NCI-H460 (cell line): ENCODE measurements around the gene XRCC4.

DNA sequence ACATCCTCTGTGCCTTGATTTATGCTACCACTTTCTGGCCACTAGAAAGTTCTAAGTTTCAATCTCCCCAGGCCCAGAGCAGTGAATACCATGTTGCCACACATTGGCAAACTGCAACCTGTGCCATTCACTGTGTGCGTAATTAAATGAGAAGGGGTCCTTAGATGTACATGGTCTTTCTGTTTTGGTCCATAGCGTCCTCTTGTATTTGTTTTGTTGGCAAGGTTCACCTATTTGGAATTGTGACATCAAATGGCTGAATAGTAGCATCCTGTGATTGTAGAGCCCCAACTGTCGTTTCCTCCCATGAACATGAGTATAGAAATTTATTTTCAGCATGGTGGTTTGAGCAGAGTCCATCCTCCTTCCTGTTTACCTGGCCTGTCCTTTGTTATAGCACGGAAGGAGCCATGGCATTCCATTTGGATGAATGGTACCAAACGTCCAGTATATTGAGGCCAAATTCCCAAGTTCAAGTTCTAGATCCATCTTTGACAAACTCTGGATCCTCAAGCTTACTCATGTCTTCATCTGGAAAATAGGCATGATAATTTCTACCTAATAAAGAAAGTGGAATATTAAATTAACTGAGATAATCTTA, 16.7 kb downstream of the RASGRF2 start:
RAMPAGE:
- cytosol, long total RNA: no peak
- long total RNA: no peak
- nucleus, long total RNA: no peak

DNA sequence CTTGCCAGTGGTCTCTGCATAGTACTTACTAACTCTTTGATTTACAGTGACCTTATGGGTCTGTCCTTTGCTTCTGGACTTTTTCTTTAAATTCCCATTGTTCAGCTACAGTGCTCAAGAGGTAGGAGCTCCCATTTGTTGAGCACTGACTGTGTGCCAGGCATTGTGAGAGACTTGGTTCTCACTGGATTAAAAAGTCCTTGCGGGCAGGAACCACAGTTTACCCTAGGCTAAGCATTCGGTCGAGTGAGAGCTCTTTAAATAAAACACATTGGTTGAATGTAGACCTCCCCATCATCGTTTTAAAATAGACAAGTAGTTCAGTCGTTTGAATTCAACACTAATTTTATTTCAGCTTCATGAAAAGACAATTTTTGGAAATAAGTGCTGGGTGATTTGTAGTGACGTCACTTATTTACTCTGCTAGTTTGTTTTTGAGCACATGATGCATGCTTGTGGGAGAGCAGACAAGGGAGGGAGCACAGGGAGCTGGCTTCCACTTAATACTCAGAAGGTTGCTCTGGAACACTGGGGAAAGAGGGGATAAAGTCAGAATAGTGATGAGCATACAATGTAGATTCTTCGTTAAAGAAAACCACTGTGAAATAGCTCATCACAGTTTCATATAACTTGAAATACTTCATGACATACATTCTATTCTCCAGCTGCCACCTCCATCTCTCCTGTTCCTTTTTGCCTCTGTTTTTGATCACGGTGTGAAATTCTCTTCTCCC, 27.1 kb downstream of the RASGRF2 start:
RAMPAGE:
- cytosol, long total RNA: no peak
- long total RNA: no peak
- nucleus, long total RNA: no peak

DNA sequence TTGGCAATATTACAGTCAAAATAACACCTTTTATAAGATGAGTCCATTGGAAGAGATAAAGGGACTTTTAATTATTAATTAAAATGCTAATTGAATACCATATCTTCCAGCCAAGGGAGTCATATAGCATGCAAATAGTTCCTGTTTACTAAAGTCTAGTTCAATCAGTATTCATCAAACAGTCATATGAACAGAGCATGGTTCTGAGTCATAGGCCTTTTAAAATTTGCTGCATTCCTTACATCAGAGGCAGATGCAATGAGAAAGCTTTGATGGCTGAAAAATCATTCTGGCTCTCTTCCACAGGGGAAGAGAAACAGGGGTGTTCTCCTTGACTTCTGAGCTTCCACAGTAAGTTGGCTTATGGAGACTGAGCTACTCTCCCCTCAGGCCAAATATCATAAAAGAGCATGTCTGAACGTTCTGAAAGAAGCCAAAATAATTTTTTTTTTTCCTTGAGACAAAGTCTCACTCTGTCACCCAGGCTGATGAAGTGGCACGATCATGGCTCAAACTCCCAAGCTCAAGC, 32.6 kb upstream of the ZCCHC9 start:
RAMPAGE:
- cytosol, long total RNA: no peak
- long total RNA: no peak
- nucleus, long total RNA: no peak

GRCh38 chr5:81773557-81774204, 22.8 kb upstream of the SSBP2 start:
RAMPAGE:
- cytosol, long total RNA: no peak
- long total RNA: no peak
- nucleus, long total RNA: no peak

RAMPAGE:
- cytosol, long total RNA: no peak
- long total RNA: no peak
- nucleus, long total RNA: no peak
These were observed 134.3 kb downstream of the ATG10 start for GRCh38 chr5:82106161-82106584.

DNA sequence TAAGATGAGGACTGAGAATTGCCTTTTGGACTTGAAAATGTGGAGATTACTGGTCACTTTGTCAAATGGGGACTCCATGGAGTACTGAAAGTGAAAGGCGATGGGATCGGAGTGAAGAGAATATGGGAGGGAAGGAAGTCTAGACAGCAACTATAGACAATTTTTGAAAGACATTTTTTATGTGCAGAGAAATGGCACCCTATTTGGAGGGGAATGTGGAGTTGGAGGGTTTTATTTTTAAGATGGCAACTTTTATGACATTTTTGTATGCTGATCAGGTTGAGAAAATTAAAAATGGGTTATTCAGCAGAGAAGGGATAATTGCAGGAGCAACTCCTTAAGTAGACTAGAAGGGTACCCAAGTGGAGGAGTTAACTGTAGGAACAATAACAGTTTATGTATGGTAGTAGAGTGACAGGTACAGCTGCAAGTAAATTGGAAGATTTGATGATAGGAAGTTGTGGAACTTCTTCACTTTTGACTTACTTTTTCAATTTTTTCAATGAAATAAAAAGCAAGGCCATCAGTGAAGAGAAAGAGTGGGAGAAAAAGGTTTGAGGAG, 2.4 kb upstream of the RPS23 start:
RAMPAGE:
- cytosol, long total RNA: no peak
- long total RNA: no peak
- nucleus, long total RNA: no peak

DNA sequence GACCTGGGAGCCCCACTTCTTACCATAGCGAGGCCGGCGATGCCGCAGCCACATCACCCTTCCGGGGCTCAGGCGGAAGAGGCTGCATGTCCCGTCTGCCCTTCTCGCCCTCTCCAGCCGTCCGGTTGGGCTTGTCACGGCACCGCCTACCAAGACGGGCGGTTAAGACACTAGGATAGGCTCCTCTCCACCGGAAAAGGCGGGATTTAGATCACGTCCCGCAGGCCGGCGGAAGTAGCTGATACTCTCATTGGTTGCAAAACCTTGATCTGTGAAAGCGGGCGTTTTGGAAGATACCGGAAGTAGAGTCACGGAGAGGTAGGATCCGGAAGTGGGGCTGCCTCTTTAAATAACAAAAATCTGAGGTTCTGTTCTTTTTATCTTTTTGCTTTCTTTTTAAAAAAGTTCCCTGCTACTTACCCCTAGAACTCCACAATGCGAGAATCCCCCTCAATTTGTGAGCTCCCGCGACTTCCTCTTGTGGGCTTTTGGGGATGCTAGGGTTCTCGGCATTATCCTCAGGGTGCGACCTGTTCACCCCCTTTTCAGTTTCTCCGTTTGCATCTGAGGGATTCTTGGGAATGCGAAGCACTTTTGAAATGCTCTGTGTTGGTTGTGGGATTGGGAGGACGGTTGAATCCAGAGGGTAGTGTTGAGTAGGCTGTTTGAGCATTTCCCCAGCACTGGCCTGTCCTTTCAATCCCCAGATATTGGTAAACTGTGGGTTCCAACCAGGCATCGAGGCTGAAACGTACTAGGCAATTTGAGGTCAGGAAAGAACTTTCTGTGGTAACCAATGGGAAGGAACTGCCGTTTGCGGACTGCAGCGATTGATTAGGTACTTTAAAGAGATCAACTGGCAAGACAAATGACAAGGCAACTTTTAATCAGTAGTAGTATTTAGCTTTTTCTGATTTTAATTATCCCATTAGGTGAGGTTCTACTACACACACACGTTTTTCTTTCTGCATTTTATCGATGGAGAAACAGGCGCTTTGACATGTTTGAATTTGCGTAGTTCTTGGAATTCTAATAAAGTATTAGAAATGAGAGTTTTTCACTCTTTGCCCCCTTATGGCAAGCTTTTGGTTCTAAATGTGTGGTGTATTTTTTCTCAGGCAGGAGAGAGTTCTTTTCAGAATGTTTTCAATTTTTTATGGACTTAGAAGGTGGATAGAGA, at the start of gene XRCC4:
TSS of gene XRCC4 (plus strand) at position 250 of the 1,180 bp plus-strand sequence.
RAMPAGE:
- cytosol, long total RNA: start-site peak on the minus strand centred at position 88 of the sequence, 79 bp wide, 4,579 and 4,899 reads in 2 replicates; start-site peak on the plus strand centred at position 287 of the sequence, 40 bp wide, 629 and 769 reads in 2 replicates
- long total RNA: start-site peak on the minus strand centred at position 89 of the sequence, 77 bp wide, 2,288 and 5,972 reads in 2 replicates
- nucleus, long total RNA: start-site peak on the minus strand centred at position 95 of the sequence, 99 bp wide, 4,441 and 1,351 reads in 2 replicates

DNA sequence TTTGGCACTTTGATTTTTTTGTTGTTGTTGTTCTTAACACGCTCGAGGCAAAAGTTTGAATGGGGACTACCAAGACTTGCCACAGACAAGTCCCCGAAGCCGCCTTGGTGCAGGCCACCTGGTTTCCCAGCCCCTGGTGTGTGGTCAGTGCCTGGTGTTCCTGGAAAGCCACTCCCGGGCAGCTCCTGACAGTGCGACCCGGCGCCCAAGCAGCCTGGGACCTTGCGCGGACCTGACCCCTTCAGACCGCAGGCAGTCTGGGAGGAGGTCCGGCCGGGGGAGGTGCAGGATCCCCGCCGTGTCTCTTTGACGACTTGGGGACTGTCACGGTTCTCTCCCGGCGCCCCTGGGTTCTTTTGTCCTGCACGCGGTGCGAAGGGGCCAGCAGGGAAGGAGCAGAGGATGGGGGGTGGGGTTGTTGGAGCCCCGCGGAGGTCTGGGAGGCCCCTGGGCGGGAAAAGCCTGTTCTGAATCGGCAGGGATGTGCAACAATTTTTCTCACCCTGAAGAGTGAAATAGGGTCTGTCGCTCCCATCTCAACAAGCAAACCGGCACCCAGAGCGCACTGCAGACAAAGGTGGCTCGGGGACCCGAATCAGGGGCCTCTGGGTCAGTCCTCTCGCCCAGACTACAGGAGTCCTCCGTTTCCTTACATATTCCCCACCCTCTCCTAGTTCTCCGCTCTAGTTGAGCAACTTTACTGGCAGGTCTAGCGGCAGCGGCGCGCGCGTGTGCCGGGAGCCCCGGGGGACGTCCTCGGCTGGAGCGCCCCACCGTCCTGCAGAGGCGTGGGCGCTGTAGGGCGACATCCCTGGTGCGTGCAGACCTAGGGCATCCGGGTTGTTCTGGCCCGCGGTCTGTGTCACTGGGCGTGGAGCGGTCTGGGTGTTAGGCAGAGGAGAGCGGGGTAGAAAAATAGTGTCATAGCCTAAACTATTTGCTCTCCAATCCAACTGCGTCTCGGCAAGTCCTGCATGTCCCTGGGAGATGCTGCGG, 1.1 kb downstream of the VCAN start:
RAMPAGE:
- cytosol, long total RNA: no peak
- long total RNA: no peak
- nucleus, long total RNA: no peak

DNA sequence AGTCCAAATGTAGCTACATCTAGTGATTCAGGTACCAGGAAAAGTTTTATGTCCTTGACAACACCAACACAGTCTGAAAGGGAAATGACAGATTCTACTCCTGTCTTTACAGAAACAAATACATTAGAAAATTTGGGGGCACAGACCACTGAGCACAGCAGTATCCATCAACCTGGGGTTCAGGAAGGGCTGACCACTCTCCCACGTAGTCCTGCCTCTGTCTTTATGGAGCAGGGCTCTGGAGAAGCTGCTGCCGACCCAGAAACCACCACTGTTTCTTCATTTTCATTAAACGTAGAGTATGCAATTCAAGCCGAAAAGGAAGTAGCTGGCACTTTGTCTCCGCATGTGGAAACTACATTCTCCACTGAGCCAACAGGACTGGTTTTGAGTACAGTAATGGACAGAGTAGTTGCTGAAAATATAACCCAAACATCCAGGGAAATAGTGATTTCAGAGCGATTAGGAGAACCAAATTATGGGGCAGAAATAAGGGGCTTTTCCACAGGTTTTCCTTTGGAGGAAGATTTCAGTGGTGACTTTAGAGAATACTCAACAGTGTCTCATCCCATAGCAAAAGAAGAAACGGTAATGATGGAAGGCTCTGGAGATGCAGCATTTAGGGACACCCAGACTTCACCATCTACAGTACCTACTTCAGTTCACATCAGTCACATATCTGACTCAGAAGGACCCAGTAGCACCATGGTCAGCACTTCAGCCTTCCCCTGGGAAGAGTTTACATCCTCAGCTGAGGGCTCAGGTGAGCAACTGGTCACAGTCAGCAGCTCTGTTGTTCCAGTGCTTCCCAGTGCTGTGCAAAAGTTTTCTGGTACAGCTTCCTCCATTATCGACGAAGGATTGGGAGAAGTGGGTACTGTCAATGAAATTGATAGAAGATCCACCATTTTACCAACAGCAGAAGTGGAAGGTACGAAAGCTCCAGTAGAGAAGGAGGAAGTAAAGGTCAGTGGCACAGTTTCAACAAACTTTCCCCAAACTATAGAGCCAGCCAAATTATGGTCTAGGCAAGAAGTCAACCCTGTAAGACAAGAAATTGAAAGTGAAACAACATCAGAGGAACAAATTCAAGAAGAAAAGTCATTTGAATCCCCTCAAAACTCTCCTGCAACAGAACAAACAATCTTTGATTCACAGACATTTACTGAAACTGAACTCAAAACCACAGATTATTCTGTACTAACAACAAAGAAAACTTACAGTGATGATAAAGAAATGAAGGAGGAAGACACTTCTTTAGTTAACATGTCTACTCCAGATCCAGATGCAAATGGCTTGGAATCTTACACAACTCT, 67.2 kb downstream of the VCAN start:
RAMPAGE:
- cytosol, long total RNA: no peak
- long total RNA: no peak
- nucleus, long total RNA: no peak

GRCh38 chr5:83579865-83580699, 108.5 kb downstream of the VCAN start:
RAMPAGE:
- cytosol, long total RNA: no peak
- long total RNA: no peak
- nucleus, long total RNA: no peak

GRCh38 chr5:83799089-83799514, 78.4 kb upstream of the HAPLN1 start:
RAMPAGE:
- cytosol, long total RNA: no peak
- long total RNA: no peak
- nucleus, long total RNA: no peak

RAMPAGE:
- cytosol, long total RNA: no peak
- long total RNA: no peak
- nucleus, long total RNA: no peak
These were observed 1.7 kb downstream of the EDIL3 start for GRCh38 chr5:84382999-84383446.

DNA sequence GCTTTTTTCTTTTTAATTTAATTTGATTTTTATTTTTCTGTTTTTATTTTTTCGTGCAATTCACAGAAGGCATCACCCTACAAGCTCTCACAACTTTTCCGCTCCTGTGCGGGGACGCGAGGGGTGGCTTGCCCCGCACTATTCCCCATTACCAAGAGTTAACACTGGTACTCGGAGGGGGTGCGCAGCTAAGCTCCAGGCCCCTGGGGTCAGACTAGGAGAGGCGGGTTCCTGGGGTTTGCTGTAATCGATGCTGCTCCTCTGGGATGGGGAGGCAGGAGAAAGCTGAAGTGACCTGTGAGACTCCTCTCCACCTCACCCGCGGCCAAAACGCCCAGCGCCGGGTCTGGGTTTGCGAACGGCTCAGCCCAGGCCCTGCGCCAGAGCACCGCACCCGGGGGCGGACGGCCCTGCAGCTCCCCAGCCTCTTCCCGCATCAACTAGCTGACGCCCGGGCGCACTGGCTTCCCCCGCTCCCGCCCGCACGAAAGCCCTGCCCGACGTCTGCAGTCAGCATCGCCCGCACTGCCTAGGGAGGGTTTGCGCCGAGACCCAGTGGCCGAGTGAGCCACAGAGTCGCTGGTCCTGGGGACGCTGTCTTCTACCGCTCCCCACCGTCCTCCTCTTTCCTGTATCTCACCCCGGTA, 1.1 kb downstream of the EDIL3 start:
RAMPAGE:
- cytosol, long total RNA: no peak
- long total RNA: no peak
- nucleus, long total RNA: no peak

DNA sequence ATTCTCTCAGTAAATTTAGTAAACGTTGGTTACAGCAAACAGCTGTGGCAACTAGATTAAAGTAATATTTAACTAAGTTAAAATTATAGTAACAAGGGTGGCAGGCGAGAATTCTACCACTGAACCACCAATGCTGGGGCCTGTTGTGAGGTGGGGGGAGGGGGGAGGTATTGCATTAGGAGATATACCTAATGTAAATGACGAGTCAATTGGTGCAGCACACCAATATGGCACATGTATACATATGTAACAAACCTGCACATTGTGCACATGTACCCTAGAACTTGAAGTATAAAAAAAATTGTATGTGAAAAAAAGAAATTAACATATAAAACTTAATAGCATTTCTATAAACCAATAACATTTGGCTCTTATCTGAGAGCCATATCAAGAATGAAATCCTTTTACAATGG, 245.0 kb upstream of the COX7C start:
RAMPAGE:
- cytosol, long total RNA: no peak
- long total RNA: no peak
- nucleus, long total RNA: no peak

DNA sequence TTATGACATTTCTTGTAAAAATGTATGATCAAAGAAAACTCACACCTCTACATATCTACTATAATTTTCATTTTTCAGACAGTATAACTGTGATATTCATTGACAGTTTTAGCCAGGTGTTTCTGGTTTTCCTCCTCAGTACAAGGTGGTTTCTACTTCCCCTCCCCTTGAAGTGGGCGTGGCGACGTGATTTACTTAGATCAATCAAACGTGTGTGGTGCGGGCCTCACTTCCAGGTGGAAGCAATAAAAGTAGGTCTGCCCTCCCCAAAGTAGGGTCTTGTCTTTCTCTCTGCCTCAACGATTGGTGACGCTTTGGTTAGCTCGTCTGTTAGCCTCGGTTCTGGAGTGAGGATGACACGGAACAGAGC, 48.2 kb downstream of the COX7C start:
RAMPAGE:
- cytosol, long total RNA: no peak
- long total RNA: no peak
- nucleus, long total RNA: no peak

GRCh38 chr5:88502463-88502664, 233.7 kb upstream of the TMEM161B start:
RAMPAGE:
- cytosol, long total RNA: no peak
- long total RNA: no peak
- nucleus, long total RNA: no peak

DNA sequence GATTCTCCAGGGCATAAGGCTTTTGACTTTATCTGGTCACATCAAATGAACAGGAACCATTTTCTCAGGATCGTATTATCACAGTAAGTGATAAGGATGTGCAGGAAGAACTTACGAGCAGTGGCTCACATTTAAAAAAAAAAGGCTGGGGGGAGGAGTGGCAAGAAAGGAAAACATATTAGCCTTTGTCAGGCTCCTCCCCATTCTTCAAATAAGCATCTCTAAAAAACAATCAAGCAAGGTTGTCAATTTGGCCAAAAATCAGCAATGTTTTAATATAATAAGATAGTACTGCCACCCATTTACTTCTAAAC, 234.4 kb upstream of the TMEM161B start:
RAMPAGE:
- cytosol, long total RNA: no peak
- long total RNA: no peak
- nucleus, long total RNA: no peak

GRCh38 chr5:88734956-88735569, 147.9 kb downstream of the MEF2C start:
RAMPAGE:
- cytosol, long total RNA: no peak
- long total RNA: no peak
- nucleus, long total RNA: no peak

DNA sequence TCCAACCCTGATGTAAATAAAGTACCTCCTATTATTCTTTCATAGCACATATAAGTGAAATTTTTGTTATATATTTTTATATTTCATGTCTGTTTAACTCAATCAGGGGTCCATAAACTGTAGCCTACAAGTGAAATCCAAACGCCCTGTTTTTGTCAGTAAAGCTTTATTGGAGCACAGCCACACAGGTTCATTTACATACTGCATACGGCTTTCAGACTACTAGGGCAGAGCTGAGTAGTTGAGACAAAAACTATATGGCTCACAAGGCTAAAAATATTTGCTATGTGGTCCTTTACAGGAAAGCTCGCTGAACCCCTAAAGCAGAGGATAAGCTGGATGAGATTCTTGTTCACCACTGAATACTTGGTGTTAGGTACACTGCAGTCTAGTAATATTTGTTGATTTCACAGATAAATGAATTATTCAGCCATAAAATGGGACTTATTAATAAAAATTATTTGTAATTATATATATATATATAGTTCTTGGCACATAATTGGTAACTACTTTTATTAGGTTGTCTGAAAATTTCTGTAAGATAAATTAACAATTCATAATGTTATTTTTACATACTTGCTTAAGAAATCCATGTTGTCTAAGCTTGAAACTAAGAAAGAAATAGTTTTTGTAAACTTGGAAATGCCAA, 63.3 kb downstream of the MEF2C start:
RAMPAGE:
- cytosol, long total RNA: no peak
- long total RNA: no peak
- nucleus, long total RNA: no peak

DNA sequence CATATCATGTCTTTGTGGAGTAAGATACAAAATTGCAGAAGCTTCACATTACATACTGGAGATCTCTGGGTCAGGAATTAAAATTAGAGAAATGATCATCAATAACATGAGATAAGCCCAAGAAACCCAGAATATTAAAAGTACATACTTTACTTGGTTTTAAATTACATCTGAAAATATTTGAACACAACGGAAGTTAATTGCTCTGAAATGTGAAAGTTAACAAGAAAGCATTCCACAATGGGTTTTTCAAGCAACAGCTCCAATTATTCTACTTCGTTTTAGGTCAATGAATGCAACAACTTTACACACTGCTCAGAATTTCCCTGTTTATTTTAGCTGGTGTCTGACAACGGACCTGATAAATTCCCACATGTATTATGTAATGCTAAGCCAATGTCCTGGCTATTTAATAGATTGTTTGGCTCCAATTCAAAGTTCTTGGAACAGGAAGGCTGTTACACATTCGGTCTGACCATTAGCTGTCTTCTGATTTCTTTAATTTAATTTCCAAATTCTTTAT, 58.2 kb downstream of the MEF2C start:
RAMPAGE:
- cytosol, long total RNA: no peak
- long total RNA: no peak
- nucleus, long total RNA: no peak